Frontal cortex (tissue), 2 donors: ENCODE results near the gene OTUB2.

GRCh38 chr14:92141811-92142343 lies 20.1 kb downstream of the CPSF2 start:
- RAMPAGE, long total RNA = no peak

GRCh38 chr14:92487687-92488279 lies 25.8 kb upstream of the RIN3 start:
- RAMPAGE, long total RNA = no peak

GRCh38 chr14:92535177-92535732 lies 21.7 kb downstream of the RIN3 start:
- RAMPAGE, long total RNA = no peak

DNA sequence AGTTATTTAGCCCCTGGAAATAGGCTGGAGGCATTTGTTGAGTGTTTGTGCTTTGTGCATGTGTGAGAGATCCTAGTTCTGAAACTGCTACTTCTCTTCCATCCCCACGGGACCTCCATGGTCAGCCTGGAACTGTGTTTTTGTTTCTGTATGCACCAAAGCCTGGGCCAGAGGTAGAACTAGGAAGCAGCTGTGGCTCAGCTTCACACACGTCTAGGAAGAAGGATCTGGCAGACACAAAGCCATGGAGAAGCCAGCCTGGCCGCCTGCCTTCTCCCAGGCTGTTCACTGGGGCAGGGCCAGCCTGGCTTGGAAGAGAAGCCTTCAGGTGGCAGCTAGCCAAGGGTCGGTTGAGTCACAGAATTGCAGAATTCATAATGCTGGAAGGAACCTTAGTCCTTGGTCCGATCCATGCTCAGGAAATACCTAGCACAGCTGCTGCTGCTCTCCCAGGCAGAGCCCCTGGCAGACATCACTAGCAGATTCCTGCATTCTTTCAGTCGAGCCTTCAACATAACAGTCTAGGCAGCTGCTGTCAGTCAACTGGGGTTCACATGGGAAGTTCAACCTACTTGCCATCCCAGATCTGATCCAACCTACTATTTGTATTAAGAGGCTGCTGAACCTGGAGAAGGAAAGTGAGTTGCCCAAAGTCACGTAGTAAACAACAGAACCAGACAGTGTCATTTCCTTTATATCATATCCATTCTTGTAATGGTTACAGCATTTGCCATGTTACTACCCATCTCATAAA lies 27.1 kb downstream of the RIN3 start:
- RAMPAGE, long total RNA = no peak

GRCh38 chr14:92601670-92602649 lies 88.4 kb downstream of the RIN3 start:
- RAMPAGE, long total RNA = no peak

DNA sequence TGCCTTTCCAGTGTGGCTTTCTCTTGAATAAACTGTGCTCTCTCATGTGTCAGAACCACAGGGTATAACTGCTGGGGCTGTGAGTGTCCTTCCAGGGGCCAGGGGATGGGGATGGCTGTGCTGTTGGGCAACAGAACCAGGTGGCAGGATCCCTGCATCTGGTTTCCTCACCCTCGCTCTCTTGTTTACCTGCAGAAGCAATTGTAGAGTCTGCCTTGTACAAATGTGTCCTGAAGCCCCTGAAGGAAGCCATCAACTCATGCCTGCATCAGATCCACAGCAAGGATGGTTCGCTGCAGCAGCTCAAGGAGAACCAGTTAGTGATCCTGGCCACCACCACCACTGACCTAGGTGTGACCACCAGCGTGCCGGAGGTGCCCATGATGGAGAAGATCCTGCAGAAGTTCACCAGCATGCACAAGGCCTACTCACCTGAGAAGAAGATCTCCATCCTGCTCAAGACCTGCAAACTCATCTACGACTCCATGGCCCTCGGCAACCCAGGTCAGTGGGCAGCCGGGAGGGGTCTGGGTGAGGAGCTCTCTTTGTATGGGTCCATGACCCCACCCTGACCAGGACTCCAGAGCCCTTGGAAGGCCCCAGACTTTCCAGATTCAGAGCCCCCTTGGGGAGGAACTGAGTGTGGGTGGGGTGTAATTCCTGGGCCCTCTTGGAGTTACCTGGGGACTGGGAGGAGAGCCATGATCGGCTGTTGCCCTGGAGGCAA lies 89.3 kb downstream of the LGMN start:
- RAMPAGE, long total RNA = no peak

DNA sequence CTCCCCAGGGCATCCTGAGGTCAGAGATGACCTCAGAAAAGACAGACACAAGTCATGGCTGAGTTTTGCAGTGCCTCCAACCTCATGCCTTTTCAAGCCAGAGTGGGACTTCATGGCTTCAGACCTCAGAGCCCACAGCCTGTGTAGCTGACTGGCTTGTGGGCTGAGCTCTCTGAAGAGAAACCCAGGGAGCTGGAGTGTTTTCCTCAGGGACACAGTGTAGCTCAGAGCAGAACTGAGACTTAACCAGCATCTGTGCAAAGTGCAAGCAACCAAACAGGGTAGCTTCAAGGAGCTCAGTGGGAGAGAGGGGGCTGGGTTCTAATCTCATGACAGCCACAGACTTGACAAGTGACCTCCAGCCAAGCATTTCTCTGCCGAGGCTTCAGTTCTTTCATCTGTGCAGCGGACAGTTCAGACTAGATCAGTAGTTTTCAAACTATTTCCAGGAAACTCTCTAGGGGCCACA lies 80.1 kb downstream of the LGMN start:
- RAMPAGE, long total RNA = no peak

DNA sequence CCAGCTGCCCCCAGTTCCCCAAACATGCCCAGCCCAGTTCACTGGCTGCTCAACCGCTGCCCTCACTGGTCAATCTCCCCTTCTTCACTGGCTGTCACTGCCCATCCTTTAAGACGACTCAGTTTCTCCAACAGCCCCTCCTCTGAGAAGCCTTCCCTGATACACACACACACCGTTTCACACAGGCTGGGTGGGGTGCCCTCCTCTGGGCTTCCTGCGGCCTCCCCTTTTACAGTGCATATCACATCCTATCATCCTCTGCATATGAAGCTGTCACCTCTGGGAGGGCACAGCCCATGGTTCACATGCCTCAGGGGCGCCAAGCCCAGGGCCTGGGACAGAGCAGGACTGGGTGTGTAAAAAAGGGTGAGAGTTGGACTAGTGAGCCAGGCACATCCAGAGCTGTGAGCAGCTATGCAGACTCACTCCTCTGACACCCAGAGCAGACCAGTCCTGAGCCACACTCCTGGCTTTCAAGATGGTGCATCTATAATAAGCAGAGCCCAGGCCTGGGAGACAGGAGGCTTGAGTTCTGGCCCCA lies 62.7 kb downstream of the LGMN start:
- RAMPAGE, long total RNA = no peak

DNA sequence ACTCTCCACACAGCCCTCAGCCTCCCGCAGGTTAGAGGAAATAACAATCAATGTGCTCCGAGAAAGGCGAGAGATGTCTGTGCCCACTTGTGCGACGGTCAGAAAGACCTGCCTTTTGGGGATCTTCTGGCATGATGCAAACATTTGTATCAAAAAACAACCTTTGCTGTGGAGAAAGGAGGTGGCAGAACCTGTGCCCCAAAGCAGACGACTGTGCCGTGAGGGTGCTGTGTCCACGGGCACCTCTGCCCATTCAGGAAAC lies 41.8 kb downstream of the LGMN start:
- RAMPAGE, long total RNA = no peak

DNA sequence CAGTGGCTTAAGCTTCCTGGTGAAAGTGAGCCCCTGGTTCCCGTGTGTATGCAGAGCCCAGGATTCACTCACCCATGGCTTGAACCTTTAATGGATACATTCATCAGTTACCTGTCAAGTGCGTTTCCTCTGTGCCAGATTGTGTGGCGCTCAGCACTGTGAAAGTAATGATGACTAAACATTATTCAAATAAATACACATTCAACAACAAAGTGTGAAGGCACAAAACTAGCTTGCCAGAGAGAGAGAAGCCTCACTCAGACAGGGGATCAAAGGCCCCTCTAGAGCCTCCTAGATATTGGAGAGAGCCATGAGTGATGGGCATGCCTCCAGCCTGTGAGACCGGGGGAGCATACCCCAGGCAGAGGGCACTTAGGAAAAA lies 545 bp upstream of the CHGA start:
- RAMPAGE, long total RNA = no peak

GRCh38 chr14:93055337-93056175 lies 60.2 kb downstream of the ITPK1 start:
- RAMPAGE, long total RNA = no peak

DNA sequence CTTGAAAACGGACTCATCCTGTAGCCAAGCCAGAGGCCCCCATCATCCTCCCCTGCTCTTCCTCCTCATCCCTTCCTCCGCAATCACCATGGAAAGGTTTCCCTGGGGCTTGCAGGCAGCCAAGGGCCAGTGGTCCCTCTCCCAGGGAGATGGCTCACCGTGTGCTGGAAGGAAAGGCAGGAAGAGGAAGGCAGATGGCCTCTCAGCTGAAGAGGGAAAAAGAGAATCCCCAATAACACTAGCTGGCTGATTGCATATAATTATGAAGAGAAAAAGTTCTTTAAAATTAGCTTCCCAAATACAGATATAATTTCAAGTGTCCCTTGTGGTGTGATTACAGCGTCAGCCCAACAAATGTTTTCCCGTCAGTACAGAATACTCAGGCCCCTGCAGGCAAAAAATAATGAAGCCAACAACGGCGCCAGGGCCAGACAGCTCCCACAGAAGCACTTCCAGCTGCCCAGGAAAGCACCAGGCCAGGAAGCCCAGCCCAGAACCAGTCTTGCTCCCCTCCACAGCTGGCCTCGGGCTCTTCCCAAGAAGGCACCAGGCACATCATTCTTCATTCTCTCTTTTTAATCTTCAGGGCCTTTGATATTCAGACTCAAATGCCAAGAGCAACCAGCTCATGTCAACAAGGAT lies 24.7 kb downstream of the ITPK1 start:
- RAMPAGE, long total RNA = no peak

GRCh38 chr14:93122801-93123221 lies 7.1 kb upstream of the ITPK1 start:
- RAMPAGE, long total RNA = no peak

DNA sequence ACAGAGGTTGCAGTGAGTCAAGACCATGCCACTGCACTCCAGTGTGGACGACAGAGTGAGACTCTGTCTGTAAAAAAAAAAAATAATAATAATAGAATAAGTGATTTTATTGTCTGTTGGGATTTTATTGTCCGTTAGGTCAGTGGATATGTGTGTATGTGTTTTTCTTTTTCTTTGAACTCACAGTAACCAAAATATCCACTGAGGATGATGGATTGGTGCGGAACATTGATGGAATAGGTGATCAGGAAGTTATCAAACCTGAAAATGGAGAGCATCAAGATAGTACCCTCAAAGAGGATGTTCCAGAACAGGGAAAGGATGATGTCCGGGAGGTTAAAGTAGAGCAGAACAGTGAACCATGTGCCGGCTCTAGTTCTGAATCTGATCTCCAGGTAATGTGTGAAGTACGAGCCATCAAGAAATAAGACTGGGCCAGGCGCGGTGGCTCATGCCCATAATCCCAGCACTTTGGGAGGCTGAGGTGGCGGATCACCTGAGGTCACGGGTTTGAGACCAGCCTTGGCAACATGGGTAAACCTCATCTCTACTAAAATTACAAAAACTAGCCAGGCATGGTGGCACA lies 11.4 kb downstream of the UBR7 start:
- RAMPAGE, long total RNA = no peak

DNA sequence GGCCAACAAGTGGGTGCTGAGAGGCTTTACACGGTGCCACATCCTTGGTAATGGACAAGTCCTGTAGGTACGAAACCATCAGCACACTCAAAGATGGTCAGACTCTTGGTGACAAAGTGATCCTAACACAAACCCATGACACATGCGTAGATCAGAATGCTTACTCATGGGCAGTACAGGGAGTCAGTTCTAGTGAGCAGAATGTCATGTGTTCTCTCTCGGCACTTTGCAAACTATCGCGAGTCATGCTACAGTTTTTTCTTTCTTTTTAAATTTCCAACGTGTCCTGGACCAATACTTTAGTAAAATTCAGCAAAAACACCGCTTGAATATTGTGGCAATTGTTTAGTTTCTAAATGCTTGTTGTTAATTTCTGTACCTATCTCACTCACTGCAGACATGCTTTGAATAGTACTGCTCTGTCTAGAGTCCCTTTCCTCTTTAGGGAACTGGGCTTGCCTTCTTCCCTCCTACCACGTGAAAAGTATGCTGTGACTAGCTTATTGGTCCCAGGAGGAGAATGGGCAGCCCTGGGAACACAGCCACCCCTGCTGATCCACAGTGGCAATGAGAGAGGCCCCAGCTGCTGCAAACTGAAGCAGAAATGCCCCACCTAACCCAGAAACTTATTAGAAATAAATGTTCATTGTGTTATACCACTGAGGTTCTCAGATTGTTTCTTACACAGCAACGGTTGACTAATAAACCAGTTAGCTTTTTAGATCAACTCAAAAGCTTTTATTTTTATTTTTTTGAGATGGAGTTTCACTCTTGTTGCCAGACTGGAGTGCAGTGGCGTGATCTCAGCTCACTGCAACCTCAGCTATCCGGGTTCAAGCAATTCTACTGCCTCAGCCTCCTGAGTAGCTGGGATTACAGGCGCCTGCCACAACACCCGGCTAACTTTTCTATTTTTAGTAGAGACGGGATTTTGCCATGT lies 62.6 kb downstream of the UBR7 start:
- RAMPAGE, long total RNA = no peak

- RAMPAGE, long total RNA = no peak
Observed at GRCh38 chr14:93688250-93689104, 99.8 kb downstream of the PRIMA1 start.

DNA sequence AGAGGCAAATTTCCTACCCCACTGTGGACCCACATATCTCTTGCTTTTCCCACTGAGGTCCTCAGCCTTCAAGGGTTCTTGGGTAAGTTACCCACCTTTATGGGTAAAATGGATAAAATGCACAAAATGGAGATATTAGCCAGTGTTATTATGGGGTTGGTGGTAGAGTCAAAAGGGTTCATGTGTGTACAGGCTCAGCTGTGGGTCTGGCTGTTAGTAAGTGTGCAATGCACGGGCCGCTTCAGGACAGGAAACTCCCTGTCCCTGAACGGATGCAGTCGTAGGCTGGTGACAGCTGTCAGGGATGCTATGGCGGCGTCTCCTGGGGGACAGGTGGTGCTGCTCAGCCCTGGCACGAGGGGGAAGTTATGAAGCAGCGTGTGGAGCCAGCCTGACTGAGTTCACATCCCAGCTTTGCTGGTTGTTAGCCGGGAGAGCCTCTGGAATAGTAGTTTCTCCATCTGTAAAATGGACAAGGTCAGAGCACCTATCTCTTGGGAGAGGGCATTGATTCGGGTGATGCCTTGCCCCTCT lies 7.3 kb downstream of the ASB2 start:
- RAMPAGE, long total RNA = no peak

GRCh38 chr14:94025942-94026555 lies at the start of gene OTUB2:
OTUB2 (plus strand) TSS chr14:94026340.
- RAMPAGE, long total RNA = no peak

GRCh38 chr14:94029304-94029746 lies 3.2 kb downstream of the OTUB2 start:
- RAMPAGE, long total RNA = no peak

- RAMPAGE, long total RNA = no peak
Observed at GRCh38 chr14:94062163-94062648, 18.8 kb downstream of the DDX24 start.